ENCODE measurements around the genes GPR4, IRF2BP1 and PNMA8A.

DNA sequence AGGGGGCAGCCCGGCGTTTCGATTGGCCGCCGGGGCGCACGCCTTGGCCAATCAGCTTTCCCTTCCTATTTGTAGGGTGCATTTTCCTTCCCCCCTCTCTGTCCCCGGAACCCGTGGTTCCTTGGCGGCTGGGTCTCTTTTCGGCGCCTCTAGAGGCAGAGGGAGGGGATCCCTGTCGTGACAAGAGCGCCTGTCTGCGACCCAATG is 1.5 kb downstream of the FOSB start:
- PRO-cap = bidirectional peak, plus-strand start at position 101 of the sequence, minus-strand start outside the sequence
- RRBS, 2 experiments = under 1 to 4% methylated on average over 4 of the region's 15 CpGs

DNA sequence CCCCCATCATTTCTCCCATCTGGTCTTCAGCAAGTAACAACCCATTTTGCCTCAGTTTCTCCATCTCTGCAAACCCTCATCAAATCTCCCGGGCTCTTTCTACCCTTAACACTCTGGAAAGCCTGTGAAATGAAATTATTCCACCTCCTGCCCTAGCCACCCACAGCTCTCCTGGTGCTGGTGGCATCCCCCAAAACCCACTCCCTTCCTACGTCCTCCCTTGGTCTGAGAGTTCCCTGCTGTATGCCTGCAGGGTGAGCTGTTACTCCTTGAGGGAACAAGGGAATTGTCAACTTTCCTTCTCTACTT is 3.7 kb downstream of the FOSB start:
- PRO-cap = no peak
- RRBS, 2 experiments = no CpG with 5 or more reads among the region's 2 CpGs

- PRO-cap = no peak
- RRBS, 2 experiments = no CpG with 5 or more reads among the region's 4 CpGs
These were observed 16.8 kb downstream of the OPA3 start for GRCh38 chr19:45567746-45568212.

GRCh38 chr19:45571444-45571801 is 13.2 kb downstream of the OPA3 start:
- PRO-cap = no peak
- RRBS, 2 experiments = no CpG with 5 or more reads among the region's 5 CpGs

DNA sequence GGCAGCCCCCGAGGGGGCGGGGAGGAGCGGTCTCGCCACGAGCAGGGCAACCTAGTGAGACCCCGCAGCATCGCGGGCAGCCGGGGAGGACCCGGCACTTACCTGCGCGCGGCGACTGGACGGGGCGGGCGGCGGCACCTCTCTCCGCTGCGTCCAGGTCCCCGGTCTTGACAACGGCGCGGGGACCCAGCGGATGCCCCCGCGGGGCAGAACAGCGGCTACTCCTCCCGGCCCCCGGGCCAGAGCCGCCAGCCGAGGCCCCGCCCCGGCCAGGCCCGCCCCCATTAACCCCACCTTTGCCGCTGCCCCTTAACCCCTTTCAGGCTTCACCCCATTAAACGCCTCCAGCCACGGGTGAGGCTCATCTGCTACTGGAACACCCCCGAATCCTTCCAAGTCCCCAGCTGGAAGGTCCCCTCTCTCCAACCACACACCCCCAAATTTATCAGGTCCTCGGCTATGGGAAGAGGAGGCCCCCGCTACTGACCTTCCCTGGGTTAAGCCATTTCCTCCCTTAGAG is at the start of gene GPR4:
Gene GPR4, minus strand, starts transcription at position 220 of the 520 bp plus-strand sequence.
- PRO-cap = no peak
- RRBS, 2 experiments = 3% methylated on average over 20 of the region's 41 CpGs

GRCh38 chr19:45643414-45644071 is 4.3 kb upstream of the EML2 start:
- PRO-cap = no peak
- RRBS, 2 experiments = no CpG with 5 or more reads among the region's 32 CpGs

- PRO-cap = no peak
- RRBS, 2 experiments = 7% methylated on average over 3 to 4 of the region's 17 CpGs
These were observed 9.7 kb downstream of the GIPR start for GRCh38 chr19:45677790-45678104.

DNA sequence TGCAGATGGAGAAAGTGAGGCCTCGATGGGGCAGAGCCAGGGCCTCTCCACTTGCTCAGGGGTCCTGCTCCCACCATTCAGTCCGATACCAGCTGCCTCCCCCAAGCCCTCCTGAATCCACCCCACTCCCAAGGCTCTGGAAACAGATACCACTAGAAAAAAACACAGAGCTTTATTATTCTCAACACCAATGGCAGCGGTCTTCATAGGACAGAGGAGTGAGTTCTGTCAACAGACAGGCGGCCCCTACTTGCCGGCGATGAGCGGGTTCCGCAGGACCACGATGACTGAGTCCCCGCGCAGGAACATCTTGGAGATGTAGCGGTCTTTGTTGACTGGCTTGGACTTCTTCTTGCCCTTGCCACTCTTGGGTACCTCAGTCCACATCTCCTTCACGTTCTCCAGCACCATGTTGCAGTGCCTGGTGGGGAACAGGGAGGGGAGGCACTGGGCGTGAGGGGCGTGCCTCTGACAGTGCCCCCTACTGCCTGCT is 4.4 kb downstream of the SNRPD2 start:
- PRO-cap = no peak
- RRBS, 2 experiments = no CpG with 5 or more reads among the region's 15 CpGs

DNA sequence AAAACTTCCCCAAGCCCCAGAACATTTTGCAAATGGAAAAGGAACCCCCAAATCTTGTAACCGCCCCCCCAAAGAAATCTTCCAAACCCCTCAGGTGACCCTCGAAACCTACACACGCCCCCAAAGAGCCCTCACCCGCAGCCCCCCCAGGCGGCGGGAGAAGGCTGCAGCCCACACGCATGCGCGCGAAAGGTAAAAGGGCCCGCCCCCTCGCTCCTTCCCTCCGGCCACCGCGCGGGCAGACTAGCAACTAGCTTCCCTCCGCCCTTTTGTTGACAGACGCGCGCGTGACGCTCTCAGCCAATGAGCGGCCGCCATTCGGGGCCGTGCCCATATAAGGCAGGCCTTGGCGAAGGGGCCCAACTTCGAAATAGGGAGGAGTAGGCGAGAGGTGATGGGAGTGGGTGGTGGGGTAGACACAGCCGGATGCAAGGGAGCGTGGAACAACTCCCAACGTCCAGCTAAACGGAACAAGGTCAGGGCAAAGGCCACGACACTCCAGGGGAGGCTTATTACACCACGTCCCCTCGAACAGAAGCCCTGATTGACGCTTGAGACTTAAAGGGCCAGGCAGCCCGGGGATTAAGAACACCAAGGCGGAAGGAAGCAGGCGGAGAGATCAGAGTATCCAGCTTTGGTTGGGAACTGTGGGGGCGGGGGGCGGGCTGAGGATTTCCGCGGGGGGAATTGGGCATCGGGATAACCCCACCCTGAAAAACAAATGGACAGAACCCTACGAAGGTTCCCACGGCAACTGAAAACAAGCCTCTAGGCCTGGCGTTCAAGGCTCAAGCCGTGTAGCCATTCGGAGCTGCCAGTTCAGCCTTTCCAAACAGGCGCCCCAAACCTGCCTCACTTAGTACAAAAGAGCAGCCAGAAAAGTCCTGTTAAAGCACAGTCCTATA is 13.3 kb downstream of the FBXO46 start:
- PRO-cap = no peak
- RRBS, 2 experiments = no CpG with 5 or more reads among the region's 51 CpGs

GRCh38 chr19:45793013-45793354 is 339 bp upstream of the DMWD start:
- PRO-cap = no peak
- RRBS, 2 experiments = no CpG with 5 or more reads among the region's 7 CpGs

- PRO-cap = no peak
- RRBS, 2 experiments = 98% methylated on average over 5 of the region's 15 CpGs; no CpG with 5 or more reads in 1 of the 2 experiments
These were observed 23.3 kb upstream of the RSPH6A start for GRCh38 chr19:45838272-45838888.

GRCh38 chr19:45877980-45878902 is 7.7 kb downstream of the IRF2BP1 start:
- PRO-cap = no peak
- RRBS, 2 experiments = no CpG with 5 or more reads among the region's 16 CpGs

DNA sequence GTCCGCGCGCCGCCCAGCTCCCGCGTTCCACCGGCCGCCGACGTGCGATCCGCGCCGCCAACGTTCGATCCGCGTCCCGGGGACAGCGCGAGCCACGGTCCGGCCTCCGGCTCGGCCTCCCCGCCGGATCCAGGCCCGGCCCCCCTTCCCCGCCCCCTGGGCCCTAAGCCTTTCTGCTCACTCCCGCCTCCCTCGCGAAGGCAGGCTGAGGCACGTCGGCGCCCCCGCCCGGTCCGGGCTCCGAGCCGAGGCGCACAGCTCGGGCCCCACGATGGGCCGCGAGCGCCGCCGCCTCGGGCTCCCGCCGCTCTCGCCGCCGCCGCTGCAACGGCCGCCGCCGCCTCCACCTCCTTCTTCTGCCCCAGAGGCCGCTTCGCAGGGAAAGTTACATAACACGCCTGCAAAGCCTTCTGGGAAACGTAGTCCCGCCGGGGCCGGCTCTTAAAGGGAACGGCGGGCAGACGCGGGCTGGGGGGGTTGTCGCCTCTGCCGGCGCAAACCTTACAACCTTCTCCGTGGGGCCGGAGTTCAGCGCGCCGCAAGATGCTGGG is at the start of gene IRF2BP1:
Gene IRF2BP1, minus strand, starts transcription at position 360 of the 551 bp plus-strand sequence.
- PRO-cap = bidirectional peak, plus-strand start at position 439 of the sequence, minus-strand start at position 360 of the sequence
- RRBS, 2 experiments = 2 to 4% methylated on average over 24 to 32 of the region's 78 CpGs

DNA sequence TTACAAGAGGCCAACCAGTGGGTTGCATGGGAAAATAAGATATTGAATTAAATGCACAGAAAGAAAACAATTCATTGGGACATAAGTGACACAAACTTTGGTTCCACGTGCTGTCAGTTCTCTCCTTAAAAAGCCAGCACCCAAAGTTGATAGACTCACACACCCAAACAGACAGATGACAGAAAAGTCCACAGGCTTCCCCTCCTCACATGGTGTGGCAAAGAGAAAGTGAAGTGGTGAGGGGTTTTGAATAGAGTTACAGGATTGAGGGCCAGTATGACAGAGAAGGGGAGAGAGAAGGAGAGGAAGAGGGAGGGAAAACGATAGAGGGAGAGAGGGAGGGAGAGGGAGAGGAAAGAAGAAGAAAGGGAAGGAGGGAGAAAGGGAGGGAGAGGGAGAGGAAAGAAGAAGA is 7.9 kb upstream of the IGFL3 start:
- PRO-cap = no peak
- RRBS, 2 experiments = no CpG with 5 or more reads among the region's 2 CpGs

DNA sequence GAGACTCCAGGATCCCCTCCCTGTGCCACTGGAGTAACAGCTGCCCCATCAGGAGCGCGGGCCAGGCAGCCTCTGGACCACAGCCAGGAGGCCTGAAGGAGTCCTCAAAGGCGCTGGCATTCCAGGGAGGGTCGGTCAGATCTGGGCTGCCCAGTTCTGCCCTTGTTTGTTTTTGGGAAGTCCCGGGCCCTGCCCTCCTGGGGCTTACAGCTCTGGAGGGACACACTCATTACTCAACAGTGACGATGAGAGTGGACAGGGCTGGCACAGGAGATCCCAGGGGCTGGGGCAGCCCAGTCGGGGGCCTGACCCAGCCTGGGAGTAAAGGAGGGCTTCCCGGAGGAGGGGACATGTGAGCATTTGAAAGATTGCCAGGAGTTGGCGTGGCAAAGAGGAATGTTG is 4.7 kb downstream of the PPP5C start:
- PRO-cap = no peak
- RRBS, 2 experiments = 9 to 61% methylated on average over 1 of the region's 9 CpGs

DNA sequence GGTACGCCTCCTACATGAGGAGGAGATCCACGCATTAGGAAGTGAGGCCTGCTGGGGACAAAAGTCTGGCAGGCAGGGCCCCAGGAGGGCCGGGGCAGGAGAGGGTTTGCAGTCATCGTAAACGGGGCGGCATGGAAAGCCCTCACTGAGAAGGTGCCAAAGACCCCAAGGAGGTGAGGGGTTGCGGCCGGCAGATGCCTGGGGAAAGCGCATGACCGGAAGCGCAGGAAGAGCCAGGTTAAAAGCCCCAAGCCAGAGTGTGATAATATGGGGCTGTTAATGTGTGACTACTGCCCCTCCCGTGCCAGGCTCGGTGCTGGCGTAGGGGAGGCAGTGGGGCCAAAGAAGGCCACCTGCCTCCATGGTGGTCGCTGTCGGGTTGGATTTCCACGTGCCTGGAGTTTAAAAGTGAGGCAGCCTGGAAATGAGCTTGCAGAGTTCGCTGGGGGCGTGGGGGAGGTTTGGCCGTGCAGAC is 8.9 kb downstream of the CCDC8 start:
- PRO-cap = no peak
- RRBS, 2 experiments = 30% methylated on average over 2 of the region's 20 CpGs; no CpG with 5 or more reads in 1 of the 2 experiments

DNA sequence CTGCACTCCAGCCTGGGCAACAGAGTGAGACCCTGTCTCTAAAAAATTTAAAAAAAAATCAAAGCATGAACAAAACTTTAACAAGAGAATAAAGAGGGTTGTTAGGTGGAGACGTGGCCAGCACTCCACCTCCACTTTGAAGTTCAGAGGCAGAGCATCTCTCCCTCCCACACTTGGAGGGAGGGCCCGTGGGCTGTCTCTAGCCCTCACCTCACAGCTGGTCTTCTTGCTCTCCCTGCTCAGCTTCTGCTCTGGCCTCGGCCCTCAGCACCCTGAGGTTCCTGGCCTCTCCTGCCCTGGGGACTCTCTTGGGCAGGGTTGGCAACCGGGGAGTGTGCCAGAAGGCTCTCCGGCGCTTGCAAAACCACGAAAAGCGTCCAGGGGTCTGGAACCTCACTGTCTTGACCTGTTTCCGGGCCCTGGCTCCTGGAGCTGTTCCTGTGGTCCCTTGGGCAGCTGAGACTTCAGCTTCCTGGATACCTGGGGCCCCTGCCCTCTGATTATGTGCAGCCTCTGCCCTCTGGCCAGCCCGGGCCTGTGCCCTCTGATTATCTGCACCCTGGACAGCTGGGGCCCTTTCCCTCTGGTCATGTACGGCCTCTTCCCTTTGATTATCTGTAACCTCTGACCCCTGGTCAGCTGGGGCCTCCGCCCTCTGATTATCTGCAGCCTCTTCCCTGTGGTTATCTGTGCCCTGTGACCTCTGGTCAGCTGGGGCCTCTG is 2.2 kb downstream of the CCDC8 start:
- PRO-cap = no peak
- RRBS, 2 experiments = 73 to 81% methylated on average over 5 to 6 of the region's 12 CpGs

- PRO-cap = no peak
- RRBS, 2 experiments = 7 to 12% methylated on average over 6 of the region's 50 CpGs
These were observed 1.4 kb downstream of the CCDC8 start for GRCh38 chr19:46411807-46412568.

DNA sequence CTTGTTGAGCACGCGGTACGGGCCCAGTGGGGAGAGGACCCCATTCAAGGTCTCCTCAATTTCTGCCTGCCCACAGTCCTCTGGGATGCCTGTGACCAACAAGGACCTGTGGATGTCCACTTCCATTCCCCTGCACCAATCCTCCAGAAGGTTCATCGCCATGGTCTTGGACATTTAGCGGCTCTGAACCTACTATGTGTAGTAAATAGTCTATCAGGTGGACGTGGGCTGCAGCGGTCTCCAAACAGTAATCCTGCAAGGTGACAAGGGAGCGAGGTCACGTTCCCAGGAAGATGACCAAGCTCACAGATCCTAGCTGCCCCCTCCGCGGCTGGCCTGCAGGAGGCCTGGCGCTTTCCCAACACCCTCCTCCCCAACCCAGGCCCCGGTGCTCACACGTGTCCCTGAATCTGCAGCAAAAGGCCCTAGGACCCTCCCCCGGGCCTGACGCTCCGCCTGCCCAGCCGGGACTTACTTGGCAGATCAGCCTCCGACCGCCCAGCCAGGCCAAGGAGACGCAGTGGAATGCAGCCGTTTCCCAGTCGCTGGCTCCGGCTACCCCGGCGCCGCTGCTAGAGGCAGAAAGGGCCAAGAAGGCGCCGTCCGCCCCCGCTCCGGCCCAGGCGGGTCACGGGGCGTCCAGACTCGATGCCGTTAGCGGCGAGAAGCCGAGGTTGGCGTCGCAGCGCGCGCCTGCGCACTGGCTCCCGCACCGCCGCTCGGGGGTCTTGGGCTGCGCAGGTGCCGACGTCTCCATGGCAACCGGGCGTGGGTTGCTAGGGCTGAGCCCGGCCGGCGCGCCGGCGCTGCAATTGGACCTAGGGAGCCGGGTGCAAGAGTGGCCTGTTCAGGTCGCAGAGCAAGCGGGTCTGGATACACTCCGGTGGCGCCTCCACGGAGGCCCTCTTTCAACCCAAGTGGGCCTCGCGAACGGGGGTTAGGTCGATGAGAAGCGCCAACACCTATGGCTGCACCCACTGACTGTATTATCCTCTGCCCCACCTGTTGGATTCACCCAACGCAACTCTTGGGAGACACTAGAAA is at the start of gene PNMA8A:
Gene PNMA8A, minus strand, starts transcription at position 702 of the 1,044 bp plus-strand sequence.
- PRO-cap = unidirectional peak, plus-strand start at position 485 of the sequence; unidirectional peak, plus-strand start at position 500 of the sequence
- RRBS, 2 experiments = 3 to 4% methylated on average over 21 of the region's 73 CpGs

GRCh38 chr19:46602292-46603261 is 1.4 kb downstream of the CALM3 start:
- PRO-cap = no peak
- RRBS, 2 experiments = 1 to 4% methylated on average over 5 of the region's 25 CpGs

All from astrocyte (in vitro differentiated cells and primary cell).